Metastatic Pancreatic Carcinoma in the Ovary (tissue), 1 donor: ENCODE measurements around a stretch of chr4.

DNA sequence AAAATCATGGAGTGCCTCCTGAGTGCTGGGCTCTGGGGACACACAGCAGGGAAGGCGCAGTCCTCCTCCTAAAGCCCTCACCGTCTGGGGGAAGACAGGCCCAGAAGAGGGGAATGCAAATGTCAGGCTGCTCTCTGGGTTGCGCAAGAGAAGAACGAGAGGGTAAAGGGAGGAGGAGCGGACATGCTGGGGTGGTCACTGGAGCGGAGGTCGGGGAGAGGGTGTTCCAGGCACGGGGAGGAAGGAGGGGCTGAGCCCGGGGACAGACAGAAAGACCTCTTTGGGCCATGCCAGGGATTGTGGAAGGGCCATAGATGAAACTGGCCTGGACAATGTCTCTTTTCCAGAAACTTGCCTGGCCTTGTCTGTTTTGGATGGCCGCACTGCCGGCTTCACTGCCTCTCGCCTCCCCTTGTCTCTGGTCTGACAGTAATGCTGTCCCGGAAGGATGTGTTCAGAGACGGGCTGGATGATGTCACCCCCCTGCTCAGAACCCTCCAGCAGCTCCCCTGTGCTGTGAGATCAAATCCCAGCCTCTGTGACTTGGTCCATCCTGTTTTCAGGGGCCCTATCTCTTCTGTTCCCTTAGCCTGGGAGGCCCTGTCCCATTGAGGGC is 121.1 kb downstream of the SORCS2 start:
- PRO-cap, result no peak

DNA sequence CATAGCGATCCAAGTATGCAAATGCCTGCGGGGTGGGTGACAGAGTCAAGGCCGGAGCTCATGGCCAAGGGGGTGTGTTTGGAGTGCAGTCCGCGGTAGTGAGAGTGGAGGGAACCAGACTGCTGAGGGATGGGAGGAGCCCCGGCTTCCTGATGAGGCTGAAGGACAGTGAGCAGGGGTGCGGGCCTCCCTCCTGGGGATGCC is 45.1 kb downstream of the PSAPL1 start:
- PRO-cap, result no peak

DNA sequence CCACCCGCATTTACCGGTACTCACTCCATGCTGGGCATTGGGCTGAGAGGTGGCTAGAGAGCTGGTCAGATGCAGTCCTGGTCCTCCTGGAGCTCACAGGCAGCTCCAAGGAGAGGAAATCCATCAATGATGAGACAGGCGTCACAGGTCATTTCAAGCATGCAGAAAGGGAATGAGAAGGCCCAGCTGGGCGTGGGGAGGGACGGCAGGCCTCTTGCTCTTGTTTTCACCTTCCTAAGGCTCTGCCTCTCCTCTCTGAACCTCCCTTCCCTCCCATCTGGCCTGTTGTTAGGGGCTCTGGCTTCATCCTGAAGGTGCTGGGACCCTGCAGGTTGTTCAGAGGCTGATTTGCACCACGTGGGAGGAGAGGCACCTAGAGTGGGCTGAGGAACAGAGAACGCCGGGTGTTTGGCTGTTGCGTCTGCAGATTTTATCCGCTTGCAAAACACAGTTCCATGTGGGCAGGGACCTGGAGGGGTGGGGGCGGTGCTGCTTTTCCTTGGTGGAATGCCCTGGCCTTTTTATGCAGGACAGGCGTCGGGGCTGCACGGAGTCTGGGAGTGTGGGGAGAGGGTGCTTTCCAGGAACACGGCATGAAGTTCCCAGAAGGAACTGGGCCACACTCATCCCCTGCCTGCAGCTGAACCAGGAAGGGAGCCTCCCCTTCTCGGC is 81.5 kb upstream of the PSAPL1 start:
- PRO-cap, result no peak

DNA sequence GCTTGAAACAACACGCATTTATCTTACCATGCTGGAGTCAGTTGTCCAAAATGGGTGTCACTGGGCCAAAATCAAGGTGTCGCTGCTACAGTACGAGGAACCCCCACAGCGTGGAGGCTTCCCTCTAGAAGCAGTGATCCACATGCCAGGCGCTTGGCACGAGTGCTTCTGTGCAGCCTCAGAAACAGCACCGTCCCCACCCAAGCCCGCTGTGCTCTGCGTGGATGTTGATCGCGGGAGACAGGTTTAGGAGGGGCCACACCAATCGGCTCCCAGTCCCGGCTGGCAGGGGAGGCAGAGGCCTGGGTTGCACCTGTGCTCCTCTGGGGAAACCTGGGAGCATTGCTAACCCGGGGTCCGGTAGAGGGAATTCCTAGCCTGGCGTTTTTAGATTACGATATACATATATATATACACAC is 165.5 kb upstream of the PSAPL1 start:
- PRO-cap, result no peak

GRCh38 chr4:7646231-7647265 is 211.8 kb upstream of the PSAPL1 start:
- PRO-cap, result no peak

DNA sequence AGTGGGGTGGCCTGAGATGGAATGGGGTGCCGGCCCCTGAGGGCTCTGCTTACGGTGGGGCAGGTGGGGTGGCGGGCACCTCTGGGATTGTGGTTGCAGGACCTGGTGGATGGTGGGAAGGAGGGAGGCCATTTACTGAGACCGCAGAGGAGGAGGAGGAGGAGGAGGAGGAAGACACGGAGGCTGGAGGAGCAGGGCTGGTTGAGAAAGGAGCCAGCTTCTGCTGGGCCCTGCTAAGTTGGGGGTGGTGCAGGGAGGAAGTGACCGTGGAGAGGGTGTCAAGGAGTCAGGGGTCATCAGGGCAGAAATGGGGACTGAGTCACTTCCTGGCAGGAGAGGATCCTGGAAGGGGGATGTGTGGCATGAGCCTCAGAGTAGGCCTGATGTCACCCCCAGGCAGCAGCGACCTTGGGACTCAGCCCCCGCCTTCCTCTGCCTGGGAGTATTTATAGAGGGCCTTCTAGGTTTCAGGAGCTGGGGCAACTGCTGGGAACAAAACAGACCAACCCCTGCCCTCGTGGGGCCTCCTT is 213.4 kb upstream of the PSAPL1 start:
- PRO-cap, result unidirectional peak, plus-strand start at position 477 of the sequence

GRCh38 chr4:7698778-7699216 is 240.9 kb downstream of the AFAP1 start:
- PRO-cap, result no peak

- PRO-cap, result no peak
These were observed 192.8 kb downstream of the AFAP1 start for GRCh38 chr4:7746769-7747448.

DNA sequence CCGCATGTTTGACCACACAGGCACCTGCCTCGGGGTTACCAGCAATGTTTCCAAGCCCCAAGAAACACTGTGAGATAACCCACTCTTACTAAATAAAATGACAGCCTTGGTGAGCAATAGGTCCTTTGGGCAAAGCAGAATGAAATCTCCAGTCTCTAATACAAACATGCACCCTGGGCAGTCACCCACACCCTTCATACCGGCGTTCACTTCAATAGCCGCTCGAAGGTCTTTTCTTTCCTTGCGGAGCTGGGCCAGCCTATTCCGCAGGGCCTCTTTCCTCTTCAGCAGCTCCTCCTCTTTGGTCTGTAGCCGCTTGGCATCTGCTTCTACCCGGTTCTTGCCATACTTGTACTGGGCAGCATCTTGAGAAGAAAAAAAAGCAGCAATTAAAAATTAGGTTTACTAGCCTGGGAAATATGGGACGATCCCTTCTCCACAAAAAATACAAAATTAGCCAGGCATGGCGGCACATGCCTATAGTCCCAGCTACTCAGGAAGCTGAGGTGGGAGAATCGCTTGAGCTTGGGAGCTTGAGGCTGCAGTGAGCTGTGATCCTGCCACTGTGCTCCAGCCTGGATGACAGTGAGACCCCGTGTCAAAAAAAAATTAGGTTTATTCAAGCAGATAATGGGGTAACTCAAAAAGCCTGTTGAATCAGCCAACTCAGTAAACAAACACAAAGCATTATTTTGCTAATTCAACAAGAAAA is 165.0 kb downstream of the AFAP1 start:
- PRO-cap, result no peak

GRCh38 chr4:7777024-7777668 is 162.5 kb downstream of the AFAP1 start:
- PRO-cap, result no peak

DNA sequence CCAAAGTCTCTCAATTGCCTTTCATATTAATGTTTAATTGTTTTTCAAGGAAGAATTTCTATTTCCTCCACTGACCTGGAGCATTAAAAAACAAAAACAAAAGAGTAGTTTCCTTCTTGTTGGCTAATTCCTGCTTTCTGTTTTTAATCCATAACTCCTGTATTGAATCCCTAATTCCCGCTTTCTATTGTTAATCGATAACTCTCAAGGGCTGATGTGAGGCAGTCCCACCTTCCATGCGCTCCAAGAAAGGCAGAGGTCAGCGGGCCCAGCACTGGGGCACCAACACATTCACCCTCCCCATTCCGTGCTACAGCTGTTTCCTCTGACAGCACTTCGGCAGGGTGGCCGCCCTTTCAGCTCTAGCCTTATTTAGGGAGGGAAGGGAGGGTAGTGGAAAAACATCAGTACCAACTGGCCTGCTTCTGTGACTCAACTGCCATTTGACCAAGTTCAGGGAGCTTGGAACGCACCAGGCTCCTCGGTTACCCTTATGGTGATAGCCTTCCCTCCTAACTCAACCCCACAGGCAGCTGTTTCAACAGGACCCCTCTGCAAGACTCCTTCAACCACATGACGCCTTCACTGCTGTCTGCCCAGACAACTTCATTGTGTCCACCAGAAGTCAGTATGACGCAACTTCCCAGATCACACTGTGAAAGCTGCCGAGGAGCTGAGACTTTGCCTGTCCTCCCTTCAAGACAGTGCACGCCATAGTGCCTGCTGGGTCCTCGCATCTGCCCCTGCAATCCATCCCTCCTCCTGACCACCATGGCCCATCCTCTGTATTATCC is 132.3 kb downstream of the AFAP1 start:
- PRO-cap, result no peak

DNA sequence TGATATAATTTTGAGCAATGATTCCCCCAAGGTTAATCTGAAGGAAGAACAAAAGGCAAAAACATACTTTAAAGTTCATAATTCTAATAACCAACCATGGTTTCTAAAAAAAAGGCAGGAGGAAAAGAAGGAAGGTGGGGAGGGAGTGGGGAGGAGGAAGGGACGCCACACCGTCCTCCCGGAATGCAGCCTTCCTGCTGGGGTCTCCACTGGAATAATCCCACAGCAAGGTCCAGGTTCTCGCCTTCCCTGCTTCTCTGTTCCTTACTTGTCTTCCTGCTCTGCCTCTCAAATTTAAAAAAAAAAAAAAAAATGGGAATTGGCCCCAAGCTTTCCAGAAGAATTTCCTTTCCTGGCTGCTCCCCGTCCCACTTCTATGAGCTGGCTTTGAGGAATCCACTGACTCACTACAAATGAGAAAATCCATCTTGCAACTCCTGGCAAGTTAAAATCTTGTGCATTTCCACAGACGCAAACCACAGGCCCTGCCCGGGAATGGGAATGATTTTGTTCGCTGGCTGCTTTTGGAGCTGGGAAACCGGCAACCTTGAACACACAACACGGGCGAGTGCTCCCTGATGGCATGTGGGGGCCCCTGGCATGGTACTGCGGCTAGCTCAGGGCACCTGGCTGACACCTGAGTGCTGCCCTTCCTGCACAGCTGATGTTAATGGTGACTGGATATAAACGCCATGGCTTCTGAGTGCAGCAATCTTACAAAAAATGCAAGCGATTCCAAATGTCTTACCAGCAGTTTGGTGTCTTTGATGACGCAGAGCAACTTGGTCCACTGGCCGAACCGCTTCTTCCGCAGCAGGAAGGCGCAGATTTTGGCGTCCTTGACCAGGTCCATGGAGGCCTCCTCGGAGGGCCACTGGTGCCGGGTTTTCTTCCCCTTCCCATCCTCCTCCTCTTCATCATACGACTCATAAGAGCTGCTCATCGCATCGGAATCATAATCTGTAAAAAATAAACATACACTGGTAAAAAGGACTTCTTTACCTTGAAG is 97.0 kb downstream of the AFAP1 start:
- PRO-cap, result no peak

GRCh38 chr4:7872182-7872647 is 67.4 kb downstream of the AFAP1 start:
- PRO-cap, result no peak

- PRO-cap, result no peak
These were observed 28.3 kb upstream of the AFAP1 start for GRCh38 chr4:7967916-7968397.

DNA sequence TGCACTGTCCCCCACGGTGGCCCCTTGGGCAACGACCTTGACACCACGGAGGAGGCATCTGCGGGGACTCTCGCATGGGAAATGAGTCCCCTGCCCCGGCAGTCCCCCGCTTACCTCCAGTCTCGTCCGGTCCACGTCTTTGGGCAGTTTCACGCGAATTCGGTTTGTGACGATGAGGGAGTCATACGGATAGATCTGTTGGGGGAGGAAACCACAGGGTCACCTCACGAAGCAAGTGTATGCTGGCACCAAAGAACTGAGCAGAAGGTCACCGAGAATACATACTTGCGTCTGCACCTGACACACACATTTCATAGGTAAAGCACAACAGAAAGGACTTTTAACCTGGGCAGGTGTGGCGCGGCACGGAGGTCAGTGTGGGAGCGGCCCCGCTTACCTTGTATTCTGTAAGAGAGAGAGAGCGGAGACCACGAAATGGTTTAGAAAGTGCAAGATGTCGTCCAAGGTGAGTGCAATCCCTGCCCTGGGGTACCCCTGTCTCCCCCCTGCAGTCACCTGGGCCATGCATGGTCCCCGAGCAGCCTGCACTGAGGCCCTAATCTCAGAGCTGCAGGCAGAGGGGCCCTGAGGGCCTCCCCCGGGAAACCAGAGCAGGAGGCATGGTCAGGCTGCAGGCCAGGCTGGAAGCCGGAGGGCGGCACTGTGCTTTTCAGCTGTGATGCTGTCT is 43.6 kb upstream of the AFAP1 start:
- PRO-cap, result no peak

DNA sequence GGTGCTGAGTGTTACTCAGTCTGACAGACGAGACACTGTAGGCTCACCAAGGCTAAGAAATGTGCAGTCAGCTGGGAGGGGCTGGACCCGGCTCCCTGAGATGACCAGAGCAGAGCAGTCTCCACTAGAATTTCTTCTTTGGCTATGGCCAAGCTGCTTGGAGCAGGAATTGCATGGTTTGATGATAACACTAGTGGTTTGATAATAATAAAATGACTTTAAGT is 7.1 kb upstream of the ABLIM2 start:
- PRO-cap, result no peak

GRCh38 chr4:8237815-8239046 is 31.3 kb upstream of the HTRA3 start:
- PRO-cap, result no peak

GRCh38 chr4:8254099-8254596 is 15.4 kb upstream of the HTRA3 start:
- PRO-cap, result no peak

- PRO-cap, result no peak
These were observed 80.2 kb downstream of the HTRA3 start for GRCh38 chr4:8349879-8350115.

DNA sequence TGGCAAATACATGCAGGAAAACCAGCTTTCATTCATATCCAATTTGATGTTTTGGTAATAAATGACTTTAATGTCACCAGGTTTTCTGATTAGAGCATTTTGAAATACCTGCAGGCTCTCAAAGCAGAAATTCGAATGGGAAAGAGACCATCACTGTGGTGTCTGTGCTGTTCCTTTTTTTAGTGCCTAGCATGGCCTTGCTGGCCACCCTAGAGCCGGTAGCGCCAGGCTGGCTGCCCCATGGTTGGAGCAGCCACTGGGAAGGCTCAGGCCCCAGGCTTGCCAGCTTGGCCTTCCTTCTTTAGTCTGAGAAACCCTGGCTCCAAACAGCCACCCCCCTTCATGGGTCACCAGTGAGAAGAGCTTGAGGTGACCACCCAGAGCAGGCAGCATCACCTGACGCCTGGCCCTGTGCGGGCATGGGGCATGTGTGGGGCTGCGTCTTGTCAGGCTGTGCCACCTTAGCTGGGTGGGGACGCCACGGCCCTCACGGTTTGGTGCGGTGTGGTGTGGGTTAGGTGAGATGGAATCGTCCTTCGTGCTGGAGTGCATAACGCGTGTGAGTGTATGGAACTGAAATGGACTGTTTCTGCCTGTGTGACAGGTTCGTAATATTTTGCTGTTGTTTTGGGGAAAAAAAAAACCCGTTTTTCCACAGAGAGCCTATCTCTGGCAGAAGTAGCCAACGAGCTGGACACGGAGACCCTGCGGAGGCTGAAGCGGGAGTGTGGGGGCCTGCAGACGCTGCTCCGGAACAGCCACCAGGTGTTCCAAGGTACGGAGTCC is 30.0 kb downstream of the TRMT44 start:
- PRO-cap, result no peak